SJCRH30 (cell line): ENCODE measurements around the genes CCL19, FANCG and TESK1.

DNA sequence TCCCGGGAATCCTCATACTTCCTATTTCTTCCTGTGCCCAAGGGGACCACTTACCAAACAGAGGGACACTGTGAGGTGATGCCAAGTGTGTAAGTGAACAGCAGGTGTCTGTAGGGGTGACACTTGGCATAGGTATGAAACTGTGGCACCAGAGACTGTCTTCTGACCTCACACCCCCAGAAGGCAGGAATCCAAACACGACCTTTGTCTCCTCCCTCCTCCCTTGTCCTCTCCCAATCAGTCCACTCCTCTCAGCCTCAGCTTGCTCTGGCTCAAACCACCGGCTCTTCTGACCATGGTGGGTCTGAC lies 1.4 kb upstream of the ARID3C start:
- RAMPAGE, long total RNA, result no peak

DNA sequence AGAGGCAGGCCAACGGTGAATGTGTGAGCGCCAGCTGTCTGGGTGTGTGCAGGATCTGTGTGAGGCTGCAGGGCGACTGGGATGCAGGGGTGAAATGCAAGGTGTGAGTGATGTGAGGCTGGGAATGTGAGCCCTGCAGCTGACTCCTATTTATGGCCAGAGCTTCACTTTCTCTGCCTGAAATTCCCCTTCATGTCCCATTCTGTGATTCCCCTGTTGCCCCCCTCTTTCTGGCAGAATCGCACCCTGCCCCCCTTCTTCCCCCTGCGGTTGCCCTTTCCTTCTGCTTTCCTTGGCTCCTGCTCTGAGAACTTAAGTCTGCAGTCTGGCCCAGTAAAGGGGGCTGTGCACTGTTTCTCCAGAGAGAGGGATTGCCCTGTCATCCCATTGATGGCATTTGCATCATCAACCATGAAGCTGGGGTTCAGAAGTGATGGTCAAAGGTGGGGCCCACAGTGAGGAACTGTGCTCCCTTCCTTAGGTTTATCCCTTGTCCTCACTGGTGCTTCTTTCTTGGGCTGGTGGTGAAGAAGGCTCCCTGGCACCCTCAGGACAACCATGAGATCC lies at the start of gene CCL19:
Gene CCL19 (minus strand): TSS at position 126 of the 567 bp plus-strand sequence.
- RAMPAGE, long total RNA, result no peak

DNA sequence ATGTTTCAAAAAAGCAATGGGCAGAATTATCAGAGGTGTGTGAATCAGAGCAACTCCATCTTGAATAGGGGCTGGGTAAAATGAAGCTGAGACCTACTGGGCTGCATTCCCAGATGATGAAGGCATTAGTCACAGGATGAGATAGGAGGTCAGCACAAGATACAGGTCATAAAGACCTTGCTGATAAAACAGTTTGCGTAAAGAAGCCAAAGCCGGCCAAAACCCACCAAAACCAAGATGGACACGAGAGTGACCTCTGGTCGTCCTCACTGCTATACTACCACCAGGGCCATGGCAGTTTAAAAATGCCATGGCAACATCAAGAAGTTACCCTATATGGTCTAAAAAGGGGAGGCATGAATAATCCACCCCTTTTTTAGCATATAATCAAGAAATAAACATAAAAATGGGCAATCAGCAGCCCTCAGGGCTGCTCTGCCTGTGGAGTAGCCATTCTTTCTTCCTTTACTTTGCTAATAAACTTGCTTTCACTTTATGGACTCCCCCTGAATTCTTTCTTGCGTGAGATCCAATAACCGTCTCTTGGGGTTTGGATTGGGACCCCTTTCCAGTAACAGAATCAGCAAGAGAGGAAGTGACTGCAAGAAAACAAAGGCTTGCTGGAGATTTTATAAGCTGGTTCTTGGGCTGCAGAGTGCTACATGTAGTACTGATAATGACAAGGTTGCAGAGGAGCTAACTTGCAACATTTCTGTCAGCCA lies 15.7 kb upstream of the C9orf131 start:
- RAMPAGE, long total RNA, result no peak

- RAMPAGE, long total RNA, result no peak
Observed at GRCh38 chr9:35036048-35036766, 5.8 kb upstream of the C9orf131 start.

DNA sequence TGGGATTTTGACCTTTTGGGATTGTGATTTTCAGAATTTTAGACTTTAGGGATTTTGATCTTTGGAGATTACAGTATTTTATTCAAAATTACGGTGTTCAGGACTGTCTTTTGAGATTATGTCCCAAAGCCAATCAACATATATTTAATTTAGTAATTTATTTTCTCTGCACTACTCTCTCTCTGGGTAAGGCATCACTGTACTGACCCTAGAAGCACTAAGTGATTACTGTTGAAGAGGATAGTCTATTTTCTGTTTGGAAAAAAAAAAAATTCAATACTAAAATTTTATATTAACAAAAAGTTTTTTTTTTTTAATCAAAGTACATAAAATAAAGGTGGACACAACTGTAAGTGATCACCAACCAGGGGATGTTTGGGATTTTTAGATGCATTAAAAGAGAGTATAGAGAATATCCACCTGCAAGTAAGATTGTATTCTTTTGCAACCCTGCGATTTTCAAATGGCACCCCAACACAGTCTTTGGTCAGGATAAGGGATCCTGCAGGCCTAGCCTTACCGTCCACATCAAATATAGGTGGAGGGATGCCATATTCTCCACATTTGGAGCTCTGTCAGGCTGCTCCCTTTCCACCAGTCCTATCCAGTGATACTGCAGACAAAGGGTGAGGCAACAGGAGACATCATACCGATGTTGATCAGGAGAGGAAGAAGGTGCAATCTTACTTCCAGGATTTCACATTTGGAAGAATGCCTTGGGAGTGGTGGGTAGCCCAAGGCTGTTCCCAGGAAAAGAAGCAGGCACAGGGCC lies 13.9 kb downstream of the C9orf131 start:
- RAMPAGE, long total RNA, result no peak

- RAMPAGE, long total RNA, result no peak
Observed at GRCh38 chr9:35079403-35080308, at the start of gene FANCG. TSS of gene FANCG (minus strand) at chr9:35079942.

DNA sequence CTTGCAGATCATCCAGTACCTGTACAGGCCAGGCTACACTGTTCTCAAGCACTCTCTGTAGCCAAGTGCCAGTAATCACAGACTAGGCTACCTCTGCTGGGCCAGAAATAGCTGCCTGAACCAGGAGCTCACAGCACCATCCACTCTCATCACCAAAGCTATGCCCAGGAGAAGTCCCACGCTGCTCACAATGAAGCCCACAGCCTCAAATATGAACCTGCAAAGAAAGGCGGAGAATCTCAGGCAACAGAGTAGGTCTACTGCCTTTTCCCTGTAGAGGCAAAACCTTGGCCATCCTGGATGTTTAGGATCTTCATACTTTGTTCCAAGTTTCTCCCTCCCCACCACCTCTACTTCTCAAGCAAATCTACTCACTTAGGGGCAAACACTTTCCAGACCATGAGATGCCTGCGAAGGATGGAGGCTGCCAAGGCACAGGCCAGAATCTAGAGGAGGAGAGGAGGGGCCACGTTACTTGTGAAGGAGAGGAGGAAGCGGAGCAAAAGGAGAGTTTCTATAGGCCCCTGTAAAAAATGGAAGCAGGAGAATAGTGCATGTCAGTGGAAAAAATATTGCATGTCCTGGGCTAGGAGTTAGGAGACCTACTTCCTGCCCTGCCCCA lies 7.3 kb downstream of the PIGO start:
- RAMPAGE, long total RNA, result no peak

- RAMPAGE, long total RNA, result no peak
Observed at GRCh38 chr9:35102037-35102448, 888 bp downstream of the STOML2 start.

DNA sequence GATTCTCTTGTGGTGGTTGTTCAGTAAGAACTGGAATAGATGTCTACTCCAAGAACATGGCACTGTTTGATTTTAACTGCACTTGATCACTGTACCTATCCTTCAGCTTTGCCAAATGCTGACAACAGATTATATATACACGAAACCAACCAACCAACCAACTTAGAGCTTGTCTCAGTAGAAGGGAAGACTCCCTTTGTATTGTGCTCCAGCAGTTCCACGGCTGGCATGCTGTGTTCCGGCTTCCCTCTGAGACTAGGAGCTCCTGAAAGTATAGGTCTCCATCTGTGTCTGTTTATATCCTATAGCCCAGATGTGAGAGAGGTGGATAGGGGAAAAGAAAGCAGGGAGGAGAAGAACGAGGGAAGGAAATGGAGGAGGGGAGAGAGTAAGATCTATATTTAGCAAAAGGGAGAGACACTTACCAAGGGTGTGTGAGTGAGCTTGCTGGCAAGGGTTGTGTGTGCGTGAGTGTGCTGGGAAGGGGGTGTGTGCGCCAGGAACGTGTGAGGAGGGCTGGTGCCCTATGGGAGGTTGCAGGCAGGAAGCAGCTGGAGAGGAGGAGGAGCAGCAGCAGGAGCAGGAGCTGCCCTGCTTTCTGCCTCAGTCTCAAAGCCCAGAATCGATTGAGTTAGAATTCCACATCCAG lies 148.5 kb upstream of the RUSC2 start:
- RAMPAGE, long total RNA, result no peak

DNA sequence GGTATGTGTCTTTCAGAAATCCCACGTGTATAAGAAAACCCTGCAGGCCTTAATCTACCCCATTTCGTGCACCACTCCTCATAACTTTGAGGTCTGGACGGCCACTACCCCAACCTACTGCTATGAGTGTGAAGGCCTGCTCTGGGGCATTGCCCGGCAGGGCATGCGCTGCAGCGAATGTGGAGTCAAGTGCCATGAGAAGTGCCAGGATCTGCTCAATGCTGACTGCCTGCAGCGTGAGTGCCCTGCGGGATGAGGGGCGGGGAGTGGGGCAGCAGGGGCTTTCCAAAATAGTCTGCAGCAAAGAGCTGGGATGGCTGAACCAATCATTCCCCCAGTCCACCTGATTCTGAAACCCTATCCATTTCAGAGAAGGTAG lies 113.9 kb upstream of the RUSC2 start:
- RAMPAGE, long total RNA, result no peak

- RAMPAGE, long total RNA, result no peak
Observed at GRCh38 chr9:35488011-35488438, 1.9 kb upstream of the RUSC2 start.

GRCh38 chr9:35491128-35491322 lies 1.1 kb downstream of the RUSC2 start:
- RAMPAGE, long total RNA, result no peak

DNA sequence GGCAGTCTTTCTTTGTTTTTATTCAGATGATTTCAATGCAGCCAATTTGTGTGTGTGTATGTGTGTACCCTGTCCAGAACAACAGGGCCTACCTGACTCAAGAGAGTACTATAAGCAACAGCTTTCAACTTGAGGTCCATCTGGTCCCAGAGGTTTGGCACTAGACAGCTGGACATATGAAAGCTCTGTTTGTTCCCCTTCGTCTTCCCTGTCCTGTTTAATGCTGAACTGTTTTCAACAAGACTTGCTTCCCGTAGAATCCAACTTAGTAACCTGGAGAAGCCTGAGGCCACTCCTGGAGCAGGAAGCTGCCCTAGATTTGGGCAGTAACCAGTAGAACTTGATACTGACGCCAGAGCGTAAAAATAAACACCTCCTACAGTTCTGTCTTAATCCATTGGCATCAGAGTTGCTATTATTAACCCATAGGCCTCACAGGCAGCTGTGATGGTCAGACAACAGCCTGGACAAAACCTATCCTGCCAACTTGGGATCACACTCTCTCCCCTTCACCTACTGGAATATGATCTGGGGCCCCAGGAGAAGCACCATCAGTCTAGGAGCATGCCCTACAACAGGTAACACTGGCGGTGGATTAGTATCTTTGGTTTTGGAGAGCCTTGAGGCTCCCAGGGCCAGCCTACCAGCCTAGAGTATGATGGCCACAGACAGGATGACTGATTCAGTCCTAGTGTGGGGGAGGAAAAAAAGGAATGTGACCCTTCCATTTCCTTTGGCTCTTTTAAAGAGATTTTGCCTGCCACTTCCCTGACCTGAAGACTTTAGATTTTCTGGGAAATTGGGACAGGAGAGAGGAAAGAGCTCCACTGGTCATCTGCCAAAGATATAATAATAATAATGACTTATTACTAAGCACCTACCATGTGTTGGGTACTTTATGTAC lies 29.2 kb downstream of the RUSC2 start:
- RAMPAGE, long total RNA, result no peak

DNA sequence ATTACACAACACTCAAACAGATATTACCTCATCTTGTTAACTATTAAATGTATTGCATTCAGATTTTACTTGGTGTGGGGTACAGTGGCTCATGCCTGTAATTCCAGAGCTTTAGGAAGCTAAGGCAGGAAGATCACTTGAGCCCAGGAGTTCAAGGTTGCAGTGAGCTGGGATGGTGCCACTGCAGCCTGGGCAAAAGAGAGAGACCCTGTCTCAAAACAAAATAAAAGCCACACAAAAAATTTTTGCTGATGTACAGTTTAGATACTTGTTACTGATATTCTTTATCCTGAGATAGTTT lies 36.6 kb downstream of the RUSC2 start:
- RAMPAGE, long total RNA, result no peak

- RAMPAGE, long total RNA, result no peak
Observed at GRCh38 chr9:35561713-35562596, 1.7 kb downstream of the FAM166B start.

- RAMPAGE, long total RNA, result no peak
Observed at GRCh38 chr9:35562843-35563390, 761 bp downstream of the FAM166B start.

- RAMPAGE, long total RNA, result no peak
Observed at GRCh38 chr9:35564644-35565177, 1.0 kb upstream of the FAM166B start.

GRCh38 chr9:35604991-35605675 lies at the start of gene TESK1:
TSS of gene TESK1 (plus strand) at chr9:35605262.
- RAMPAGE, long total RNA, result no peak

GRCh38 chr9:35675745-35676550 lies 2.2 kb downstream of the CA9 start:
- RAMPAGE, long total RNA, result no peak

DNA sequence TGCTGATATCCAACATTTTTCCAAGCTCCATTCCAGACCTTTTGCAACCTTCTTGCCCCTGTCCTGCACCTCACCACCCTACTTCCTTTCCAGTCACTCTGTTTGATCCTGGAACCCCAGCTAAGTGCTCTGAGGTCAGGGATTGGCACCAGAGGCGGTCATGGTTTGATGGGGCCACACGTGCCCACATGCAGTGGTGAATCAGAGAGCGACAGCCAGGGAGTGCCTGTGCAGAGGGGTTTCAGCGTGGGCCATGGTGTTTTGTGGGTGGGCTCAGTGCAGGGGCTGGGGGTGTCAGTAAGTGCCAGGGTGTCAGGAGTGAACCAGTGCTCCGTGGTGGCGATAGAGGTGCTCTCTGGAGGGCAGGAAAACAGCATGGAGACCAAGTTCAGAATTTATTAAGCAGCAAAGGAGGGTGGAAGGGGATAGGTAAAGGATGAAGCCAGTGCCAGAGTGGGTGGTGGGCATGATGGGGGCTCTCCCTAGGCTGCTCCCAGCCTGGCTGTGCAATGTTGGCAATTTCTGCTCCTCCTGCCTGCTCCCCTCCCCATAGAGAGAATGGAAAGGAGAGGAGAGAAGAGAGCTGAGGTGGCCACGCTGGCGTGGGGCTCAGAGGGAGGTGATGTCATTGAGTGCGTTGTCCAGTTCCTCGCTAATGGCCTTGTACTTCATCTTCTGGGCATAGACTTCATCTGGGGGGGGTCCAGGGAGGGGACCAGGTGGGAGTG lies 7.0 kb downstream of the TPM2 start:
- RAMPAGE, long total RNA, result no peak